Cardiac muscle cell (in vitro differentiated cells and primary cell): ENCODE measurements around a stretch of chr17.

DNA sequence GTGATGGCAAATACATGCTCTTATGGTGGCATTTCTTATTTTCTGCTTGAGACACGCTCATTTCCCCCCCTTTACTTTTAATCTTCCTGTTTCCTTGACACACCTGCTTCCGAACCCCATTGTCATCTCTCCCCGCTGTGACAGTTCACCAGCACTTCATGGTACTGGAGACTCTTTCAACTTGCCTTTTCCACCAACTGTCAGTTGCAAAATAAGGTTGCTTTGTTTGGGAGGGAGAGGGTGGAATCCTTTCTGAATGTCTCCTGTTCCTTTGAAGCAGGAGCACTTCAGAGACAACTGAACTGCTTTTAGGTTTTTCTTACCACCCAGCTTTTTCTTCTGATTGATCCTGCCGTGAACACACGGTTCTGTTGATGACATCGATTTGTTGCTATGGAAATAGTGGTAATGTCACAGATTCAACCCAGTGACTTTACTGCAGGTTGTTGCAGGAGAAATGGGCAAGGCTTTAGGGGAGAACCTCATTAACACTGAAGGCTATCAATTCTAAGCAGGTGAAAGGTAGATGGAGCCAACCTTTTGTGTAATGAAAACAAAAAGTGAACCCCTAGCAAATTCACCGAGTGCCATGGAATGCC is 42.0 kb downstream of the RPA1 start:
- RAMPAGE, long total RNA, result no peak
- RRBS, result no CpG with 5 or more reads among the region's 7 CpGs

DNA sequence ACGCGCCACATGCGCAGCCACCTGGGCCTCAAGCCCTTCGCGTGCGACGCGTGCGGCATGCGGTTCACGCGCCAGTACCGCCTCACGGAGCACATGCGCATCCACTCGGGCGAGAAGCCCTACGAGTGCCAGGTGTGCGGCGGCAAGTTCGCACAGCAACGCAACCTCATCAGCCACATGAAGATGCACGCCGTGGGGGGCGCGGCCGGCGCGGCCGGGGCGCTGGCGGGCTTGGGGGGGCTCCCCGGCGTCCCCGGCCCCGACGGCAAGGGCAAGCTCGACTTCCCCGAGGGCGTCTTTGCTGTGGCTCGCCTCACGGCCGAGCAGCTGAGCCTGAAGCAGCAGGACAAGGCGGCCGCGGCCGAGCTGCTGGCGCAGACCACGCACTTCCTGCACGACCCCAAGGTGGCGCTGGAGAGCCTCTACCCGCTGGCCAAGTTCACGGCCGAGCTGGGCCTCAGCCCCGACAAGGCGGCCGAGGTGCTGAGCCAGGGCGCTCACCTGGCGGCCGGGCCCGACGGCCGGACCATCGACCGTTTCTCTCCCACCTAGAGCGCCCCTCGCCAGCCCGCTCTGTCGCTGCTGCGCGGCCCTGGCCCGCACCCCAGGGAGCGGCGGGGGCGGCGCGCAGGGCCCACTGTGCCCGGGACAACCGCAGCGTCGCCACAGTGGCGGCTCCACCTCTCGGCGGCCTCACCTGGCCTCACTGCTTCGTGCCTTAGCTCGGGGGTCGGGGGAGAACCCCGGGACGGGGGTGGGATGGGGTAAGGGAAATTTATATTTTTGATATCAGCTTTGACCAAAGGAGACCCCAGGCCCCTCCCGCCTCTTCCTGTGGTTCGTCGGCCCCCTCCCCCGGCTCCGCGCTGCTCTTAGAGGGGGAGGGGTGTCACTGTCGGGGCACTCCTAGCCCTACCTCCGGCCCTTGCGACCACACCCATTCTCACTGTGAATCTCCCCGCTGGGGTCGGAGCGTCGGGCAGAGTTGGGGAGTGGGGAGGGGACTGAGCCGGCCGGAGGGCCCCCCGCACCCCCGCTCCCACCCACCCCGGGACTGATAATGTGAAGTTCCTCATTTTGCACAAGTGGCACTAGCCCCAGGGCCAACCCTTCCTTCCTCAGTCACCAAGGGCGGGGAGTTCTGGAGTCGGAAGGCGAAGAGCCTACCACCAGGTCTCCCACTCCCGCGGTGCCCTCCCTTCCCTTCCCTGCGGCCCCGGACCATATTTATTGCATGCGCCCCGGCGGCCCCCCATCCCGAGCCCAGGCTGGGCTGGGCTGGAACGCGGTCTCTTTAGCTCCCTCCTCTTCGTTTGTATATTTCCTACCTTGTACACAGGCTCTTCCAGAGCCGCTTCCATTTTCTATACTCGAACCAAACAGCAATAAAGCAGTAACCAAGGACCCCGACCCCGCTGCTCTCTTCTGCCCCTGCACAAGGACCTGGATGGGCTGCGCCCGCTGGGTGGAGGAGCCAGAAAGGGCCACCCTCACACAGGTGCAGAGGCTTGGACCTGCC is 3.9 kb downstream of the HIC1 start:
- RAMPAGE, long total RNA, result no peak
- RRBS, result 6% methylated on average over 33 of the region's 127 CpGs

DNA sequence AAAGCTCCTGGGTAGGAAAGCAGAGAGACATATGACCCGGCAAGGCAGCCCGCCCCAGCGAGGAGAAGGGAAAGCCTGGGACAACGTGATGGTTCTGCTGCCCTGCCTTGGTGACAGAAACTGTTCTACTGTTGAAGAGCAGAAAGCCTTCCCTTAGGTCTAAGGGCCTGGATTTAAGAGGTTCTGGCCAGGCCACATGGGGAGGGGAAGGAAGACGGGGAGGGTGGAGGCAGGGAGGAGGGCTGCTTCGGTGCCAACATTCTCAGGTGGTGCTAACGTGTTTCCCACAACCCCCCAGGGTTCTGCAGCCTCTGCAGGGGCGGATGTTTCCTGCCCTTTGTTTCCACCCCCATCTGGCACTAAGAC is 12.5 kb downstream of the HIC1 start:
- RAMPAGE, long total RNA, result no peak
- RRBS, result no CpG with 5 or more reads among the region's 8 CpGs

DNA sequence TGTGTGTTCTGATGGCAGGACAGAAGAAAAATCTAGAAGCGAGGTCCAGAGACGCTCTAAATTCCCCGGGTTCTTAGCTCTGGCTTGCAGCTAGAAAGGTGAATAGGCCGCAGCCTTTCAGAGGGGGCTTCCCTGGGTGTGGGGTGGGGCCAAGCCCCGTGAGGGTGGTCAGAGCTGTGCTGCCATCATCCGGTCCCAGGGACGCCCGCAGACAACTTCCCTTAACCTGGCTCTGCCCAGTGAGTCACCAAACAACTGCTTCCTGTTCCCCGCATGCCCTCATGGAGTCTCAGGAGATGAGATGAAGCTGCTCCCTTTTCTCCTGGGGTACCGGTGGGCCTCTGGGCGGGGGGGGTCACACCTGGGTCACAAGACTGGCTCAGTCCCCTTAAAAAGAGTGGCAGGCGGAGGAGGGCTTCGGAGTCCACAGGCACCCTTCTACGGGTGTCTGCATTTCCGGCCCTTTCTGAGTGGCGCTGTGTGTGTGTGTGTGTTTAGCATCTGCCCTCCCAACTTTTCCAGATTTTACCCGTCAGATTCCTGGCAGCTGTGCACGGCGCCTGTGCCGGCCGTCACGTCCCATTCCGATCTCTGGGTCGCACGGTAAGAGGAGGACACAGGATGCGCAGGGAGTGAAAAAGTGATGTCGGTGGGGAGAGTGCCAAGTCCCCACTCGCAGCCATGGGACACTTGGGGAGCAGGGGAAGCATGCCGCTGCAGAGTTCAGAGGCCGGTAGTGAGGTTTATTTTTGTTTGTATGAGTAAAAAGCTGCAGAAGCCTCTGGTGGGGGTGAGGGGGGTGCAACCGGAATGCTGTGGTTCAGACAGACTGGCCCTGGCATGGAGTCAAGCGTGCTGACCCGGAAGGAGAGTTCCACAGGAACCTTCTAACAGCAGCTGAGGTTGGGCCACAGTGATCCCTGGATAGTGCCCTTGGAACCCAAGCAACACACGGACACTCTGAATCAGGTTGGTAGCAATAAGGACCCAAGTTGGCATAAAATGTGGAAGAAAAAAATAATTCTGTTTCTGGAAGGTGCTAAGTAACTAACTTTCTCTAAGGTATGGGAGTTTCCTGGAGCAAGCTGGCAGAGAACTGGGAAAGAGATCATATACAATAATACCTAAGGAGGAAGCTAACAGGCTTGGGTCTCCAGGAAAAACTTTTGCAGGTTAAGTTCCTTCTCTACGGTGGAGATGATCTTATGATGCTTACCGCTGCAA is 16.9 kb downstream of the HIC1 start:
- RAMPAGE, long total RNA, result no peak
- RRBS, result 6% methylated on average over 9 of the region's 36 CpGs

GRCh38 chr17:2122418-2123381 is 67.8 kb downstream of the HIC1 start:
- RAMPAGE, long total RNA, result no peak
- RRBS, result no CpG with 5 or more reads among the region's 20 CpGs

DNA sequence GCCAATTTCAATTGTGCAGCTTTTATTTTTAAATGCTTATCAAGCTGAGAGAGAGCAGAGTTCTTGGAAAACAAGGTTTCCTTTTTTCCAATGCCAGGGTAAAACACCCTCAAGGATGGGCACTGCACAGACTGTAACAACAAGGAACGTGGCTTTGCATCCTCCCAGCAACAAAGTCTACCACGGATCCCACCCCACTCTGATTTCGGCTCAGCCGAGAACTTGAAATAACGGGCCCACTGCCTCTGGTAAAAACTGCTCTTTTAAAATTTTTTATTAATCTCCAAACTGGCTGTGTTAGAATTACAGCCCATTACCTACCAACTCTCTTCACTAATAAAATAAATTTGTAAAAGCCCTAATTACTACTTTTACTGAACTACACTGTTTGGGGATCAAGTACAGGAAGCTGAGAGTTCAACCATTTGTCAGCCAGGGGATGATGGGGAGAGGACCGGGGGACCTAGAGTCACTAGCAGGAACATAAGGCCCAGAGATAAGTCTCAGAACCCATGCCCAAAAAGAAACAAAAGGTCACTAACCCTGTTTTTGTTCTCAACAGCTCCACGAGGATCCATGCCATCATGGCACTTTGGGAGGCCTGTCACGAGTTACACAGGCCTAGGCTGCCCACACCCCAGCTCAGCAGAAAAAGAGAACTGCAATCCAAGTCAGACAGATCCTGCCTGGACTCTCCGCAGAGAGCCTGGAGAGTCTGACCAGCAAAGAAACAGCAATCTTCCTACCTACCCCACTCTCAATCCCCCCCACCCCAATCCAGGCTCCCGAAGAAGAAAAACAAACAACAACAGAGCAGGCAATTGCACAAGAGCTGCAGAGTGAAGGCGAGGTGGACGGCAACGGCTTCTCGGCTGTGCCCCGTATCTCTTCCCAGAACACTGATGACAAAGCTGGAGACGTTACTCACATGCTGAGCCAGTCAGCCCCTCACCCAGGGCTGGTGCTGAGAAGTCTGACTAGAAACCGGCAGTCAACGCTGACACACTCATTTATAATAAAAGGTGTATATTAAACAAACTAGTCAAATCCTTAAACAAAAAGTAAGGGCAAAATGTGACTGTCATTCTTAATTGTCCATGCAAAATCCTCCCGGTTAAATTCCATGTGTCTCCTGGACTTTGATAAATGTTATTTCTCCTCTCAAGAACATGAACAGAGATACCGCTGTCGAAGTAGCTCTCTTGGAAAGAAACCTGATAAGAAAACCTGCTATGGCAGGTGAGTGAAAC is 89.6 kb downstream of the SMG6 start:
- RAMPAGE, long total RNA, result no peak
- RRBS, result 4% methylated on average over 3 of the region's 21 CpGs

GRCh38 chr17:2275758-2275962 is 27.9 kb downstream of the SMG6 start:
- RAMPAGE, long total RNA, result no peak

DNA sequence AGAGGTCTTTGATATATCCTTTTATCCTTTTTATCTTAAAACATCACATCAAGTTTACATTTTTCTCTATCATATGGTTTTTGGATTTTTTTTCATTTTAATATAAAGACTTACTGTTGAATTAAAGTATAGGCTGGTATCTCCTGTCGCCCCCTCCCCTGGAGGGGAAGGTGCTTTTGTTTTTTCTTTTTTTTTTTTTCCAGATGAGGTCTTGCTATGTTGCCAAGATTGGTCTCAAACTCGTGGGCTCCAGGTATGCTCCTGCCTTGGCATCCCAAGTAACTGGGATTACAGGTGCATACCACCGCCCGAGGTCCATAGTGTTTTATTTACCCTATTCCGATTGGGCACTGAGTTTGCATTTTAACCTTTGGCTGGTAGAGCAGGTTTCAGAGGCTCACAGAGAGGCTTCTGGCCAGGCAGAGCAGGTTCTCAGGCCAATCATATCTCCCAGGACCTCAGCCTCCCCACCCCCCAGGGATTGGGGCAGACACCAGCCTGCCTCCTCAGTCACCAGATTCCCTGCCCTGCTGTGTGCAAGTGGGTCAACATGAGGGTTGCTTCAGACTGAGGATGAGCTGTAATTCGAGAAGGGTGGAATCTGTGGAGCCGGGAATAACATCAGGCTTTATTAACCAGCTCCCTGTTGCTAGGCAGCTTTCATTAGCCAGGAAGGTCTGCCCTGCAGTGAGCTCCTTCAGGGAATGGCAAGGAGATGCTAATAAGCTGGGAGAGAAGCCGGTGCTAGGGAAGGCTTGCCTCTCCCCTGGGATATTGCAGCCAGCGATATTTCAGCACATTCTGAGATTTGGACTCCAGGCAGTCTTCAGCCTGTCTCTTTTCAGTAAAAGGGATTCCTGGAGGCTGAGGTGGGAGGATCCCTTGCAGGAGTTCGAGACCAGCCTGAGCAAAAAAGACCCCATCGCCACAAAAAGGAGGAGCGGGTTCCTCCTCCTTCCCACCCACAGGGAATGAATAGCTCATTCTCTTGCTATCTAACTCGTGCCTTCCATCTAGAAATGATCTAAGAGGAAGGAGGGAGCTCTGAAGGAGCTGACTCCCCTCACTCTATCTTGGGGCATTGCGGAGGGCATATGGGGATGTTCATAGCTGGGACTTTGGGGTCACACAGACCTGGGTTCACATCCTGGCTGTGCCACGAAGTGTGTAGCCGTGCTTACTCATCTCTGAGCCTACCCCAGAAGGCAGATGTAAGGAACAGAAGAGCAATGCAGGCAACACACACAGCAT is 10.6 kb downstream of the SGSM2 start:
- RAMPAGE, long total RNA, result no peak
- RRBS, result no CpG with 5 or more reads among the region's 16 CpGs

DNA sequence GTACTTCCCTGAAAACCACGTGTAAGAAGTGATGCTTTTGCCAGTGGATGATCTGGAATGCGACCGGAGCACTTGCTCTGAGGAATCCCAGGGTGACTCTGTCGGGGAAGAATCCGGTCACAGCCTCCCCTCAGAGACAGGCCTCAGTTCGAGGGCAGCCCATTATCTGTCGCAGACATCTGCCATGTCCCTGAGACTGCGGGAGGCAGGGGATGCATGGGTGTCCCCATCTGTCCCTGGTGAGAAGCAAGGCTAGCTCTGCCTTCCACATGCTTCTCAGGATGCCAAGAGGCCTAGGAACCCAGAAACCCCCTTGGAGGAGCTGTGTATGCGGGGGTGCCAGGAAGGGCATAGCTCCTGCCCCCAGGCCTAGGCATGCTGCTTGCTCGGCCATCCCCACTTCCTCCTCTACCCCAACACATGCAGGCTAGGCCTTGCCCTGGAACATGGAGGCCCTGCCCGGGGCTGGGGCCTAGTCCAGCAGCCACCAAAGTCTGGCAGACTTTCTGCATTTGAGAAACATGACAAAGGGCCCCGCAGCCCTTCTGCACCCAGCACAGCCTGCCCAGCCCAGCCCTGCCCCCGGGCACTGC is 20.5 kb downstream of the MNT start:
- RAMPAGE, long total RNA, result no peak
- RRBS, result 85% methylated on average over 3 of the region's 13 CpGs

- RAMPAGE, long total RNA, result no peak
- RRBS, result no CpG with 5 or more reads among the region's 13 CpGs
These were observed 5.0 kb downstream of the MNT start for GRCh38 chr17:2395802-2396349.

- RAMPAGE, long total RNA, result no peak
- RRBS, result 2% methylated on average over 15 of the region's 56 CpGs
These were observed 880 bp downstream of the MNT start for GRCh38 chr17:2399847-2400512.

DNA sequence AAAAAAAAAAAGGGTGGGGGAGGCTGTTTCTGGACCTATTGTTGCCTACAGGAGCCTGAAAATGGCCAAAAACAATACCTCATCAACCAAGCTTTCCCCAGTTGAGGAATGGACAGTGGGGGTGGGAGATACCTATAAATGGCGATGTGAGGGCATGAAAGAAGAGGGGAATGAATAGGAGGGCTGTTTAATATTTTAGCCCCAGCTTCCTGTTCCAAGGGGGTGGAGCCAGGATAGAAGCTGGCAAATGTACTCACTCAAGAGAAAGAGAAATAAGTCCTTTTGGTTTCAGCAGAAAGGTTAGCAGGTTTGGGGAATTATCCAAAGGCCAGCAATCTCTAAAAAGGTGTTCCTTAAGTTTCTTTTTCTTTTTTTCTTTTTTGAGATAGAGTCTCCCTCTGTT is 3.5 kb upstream of the MNT start:
- RAMPAGE, long total RNA, result no peak
- RRBS, result no CpG with 5 or more reads among the region's 1 CpG

GRCh38 chr17:2435138-2435764 is 34.4 kb upstream of the MNT start:
- RAMPAGE, long total RNA, result no peak
- RRBS, result no CpG with 5 or more reads among the region's 10 CpGs

GRCh38 chr17:2482169-2482686 is 29.5 kb downstream of the METTL16 start:
- RAMPAGE, long total RNA, result no peak
- RRBS, result no CpG with 5 or more reads among the region's 9 CpGs

- RAMPAGE, long total RNA, result no peak
- RRBS, result no CpG with 5 or more reads among the region's 5 CpGs
These were observed 8.6 kb downstream of the PAFAH1B1 start for GRCh38 chr17:2602104-2602492.

DNA sequence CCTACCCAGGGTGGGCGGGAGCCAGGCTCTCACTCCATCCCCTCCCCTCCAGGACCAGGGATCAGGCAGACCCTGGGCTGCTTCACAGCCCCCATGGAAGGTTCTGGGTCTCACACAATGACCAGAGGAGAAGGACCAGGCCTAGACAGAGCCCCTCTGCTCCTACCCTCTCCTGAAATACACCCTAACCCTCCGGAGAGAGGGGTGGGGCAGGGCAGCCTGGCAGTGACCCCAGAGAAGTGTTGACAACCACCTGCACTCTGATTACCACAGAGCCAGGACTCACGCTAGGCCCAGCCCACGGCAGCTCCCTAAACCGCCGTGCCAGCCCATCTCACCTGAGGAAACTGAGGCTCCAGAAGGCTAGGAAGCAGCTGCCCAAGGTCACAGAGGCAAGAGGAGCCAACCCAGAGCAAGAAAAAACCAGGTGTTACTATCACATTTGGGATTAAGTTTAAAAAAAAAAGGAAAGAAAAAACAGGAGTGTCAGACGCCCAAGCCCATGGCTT is 3.3 kb downstream of the CLUH start:
- RAMPAGE, long total RNA, result no peak
- RRBS, result no CpG with 5 or more reads among the region's 7 CpGs

DNA sequence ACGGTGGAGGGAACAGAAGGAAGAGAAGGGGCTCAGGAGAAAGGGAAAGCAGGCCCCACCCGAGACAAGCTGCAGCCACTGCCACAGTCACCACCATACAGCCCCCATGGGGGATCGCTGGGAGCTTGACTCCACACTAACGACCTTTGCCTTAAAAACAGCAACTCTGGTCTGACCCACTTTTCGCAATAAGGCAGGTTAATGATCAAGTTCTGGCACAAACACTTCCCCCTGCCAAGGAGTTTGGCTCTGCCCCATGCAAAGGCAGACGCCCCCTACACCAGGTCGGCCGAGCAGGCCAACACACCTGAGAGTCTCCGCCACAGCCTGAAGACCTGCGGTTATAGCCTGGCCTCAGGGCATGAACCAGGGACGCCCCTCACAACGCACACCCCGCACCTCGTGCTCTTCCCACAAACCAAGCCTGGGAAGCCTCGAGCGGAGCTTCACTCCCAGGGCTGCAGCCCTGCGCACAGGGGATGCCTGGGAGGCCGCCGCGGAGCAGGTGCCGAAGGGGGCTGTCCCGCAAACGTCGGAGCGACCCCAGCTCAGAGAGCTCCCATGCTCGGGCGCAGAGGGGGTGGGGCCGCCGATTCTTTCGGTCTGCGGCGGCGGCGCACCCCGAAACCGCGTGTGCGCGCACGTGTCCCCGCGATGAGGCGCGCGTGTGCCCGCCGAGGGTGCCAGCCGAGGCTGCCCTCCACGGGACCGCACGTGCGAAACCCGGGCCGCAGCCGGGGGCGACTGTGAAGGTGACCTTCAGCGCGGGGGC is 724 bp downstream of the CLUH start:
- RAMPAGE, long total RNA, result no peak
- RRBS, result 2% methylated on average over 4 of the region's 58 CpGs

DNA sequence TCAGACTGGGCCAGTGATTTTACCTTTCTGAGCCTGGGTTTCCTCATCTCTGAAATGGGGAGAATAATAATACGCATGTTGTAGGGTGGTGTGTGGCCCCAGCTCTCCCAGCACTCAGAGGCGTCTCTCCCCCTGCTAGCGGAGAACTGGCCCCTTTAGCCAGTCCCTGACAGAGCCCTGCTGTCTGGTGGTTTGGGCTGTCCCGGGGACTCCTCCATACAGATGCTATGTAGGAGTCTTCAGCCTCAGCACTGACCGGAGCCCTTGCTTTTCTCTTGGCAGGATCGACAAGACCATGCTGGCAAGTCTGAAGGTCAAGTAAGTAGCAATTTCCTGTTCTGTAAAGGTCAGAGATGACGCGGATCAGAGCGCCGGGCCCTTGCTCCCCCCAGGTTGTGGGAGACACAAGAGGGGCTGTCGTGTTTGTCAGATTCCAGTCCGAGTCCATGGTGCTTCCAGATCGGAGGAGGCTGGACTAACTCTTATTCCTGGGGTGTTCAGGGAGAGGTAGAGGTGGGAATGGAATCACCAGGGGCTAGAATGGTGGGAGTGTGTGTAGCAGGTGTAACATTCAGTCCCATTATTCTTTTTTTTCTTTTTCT is 4.1 kb downstream of the RAP1GAP2 start:
- RAMPAGE, long total RNA, result no peak
- RRBS, result 57% methylated on average over 6 of the region's 13 CpGs

DNA sequence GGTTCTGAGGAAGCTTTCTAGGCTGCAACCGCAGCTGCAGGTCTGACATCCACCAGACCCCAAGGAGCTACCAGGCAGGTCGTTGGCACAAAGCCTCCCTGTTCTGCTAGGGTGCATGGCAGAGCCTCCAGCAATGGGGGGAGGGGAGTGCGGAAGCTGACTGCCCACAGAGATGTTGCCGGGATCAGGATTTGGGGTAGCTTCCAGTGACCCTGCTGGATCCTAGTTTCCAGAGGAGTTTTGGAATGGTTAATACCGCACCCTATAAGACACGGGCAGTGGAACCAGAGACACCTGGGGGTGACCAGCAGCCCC is 58.5 kb downstream of the RAP1GAP2 start:
- RAMPAGE, long total RNA, result no peak
- RRBS, result no CpG with 5 or more reads among the region's 6 CpGs

DNA sequence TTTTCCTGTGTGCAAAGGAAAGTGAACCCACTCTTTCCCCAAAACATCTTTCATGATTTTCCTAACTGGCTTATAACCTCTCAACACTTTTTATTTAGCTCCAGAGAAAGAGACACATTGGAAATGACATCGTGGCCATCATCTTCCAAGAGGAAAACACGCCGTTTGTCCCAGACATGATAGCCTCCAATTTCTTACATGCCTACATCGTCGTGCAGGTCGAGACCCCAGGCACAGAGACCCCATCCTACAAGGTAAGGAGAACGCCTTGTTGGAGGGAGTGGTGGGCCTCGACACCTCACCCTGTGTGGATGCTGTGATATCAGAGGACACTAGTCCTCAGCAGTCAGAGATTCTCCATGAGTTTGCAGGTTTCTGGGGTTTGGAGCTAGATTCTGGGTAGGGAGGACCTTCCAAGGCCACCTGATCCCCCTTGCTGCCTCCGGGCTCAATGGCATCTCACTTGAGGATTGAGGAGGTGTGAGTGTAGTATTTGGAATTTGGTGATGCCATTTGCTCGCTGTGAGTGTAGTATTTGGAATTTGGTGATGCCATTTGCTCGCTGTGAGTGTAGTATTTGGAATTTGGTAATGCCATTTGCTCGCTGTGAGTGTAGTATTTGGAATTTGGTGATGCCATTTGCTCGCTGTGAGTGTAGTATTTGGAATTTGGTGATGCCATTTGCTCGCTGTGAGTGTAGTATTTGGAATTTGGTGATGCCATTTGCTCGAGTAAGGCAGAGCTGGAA is 65.1 kb downstream of the OR1D5 start:
- RAMPAGE, long total RNA, result no peak
- RRBS, result no CpG with 5 or more reads among the region's 15 CpGs